ENCODE results near the gene GAA.

GRCh38 chr17:79915995-79916566, 76.8 kb upstream of the CBX4 start:
- RAMPAGE, long total RNA: no peak
- RRBS: no CpG with 5 or more reads among the region's 20 CpGs

GRCh38 chr17:79940173-79941230, 95.2 kb downstream of the TBC1D16 start:
- RAMPAGE, long total RNA: no peak
- RRBS: 91% methylated on average over 9 of the region's 49 CpGs

DNA sequence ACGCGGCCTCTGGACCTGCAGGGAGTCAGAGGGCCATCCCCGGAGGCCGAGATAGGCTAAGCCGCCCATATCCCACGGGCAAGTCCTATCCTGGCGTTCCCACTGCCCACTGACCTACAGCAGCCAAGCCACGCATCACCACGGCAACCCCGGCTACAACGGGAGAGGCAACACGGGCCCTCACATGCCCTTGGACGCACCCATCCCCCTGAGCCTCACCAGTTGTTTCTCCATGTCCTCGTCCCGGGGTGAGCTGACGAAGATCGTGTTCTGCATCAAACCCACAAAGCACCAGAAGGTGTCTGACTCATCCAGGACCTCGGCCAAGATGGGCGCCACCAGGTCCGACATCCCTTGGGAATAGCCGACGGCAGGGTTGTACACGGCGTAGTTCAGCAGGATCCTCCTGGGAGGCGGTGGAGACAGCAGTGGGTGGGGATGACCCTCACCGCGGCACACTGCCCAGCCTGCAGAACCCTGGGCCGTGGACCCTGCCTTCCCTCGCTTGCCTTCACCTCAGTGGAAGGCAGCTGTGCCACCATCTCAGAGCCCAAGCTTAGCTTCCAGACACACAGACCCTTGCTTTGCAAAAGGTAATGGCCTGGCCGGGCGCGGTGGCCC, 88.1 kb downstream of the TBC1D16 start:
- RAMPAGE, long total RNA: no peak
- RRBS: 91% methylated on average over 5 of the region's 32 CpGs

GRCh38 chr17:79985837-79986593, 49.7 kb downstream of the TBC1D16 start:
- RAMPAGE, long total RNA: no peak
- RRBS: no CpG with 5 or more reads among the region's 23 CpGs

DNA sequence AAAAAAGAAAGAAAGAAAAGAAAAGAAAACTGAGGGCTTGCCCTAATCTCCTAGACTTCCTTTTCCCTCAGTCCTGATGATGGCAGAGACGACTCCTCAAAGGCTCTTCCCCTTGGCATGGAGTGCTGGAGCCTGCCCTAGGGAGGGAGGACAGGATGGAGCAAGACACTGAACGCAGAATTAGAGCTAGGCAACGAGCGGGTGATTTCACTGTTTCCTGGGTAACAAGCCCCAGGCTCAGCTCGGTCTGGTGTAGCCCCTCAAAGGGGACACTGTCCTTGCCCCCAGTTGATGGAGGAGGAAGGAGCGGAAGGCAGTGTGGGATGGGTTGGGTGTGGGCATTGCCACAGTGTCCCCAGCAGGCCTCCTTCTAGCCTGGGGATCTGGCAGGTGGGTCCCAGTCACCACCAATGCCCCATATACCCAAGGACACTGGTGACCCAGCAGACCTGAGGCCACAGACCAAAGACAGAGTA, 31.5 kb upstream of the GAA start:
- RAMPAGE, long total RNA: no peak
- RRBS: no CpG with 5 or more reads among the region's 6 CpGs

DNA sequence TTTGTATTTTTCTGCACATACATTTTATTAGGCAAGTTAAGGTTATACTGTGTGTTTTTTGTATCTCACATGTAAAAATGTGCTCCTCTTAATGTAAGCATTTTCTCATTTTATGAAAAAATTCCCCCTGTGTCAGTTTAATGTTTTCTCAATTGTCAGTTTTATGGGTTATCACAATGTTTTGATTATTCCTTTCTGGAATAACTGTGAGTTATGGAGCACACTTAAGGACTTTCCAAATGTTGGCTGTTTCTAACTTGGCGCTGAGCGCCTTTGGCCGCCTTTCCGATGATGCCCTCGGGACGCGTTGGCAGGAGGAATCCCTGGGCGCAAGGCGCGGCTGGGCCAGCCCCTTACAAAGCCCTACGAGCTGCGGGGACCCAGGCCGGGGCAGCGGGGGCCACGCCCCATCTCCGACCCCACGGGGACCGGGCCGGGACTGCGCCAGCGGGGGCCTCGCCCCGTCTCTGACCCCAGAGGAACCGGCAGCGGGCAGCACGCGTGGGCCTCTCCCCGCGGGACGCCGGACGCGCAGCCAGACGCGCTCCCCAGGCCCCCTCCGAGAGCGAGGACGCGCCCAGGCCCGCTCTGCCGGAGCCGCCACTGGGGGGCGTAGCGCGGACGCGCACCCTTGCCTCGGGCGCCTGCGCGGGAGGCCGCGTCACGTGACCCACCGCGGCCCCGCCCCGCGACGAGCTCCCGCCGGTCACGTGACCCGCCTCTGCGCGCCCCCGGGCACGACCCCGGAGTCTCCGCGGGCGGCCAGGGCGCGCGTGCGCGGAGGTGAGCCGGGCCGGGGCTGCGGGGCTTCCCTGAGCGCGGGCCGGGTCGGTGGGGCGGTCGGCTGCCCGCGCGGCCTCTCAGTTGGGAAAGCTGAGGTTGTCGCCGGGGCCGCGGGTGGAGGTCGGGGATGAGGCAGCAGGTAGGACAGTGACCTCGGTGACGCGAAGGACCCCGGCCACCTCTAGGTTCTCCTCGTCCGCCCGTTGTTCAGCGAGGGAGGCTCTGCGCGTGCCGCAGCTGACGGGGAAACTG, at the start of gene GAA:
Gene GAA (plus strand): TSS at position 739 of the 1,035 bp plus-strand sequence.
- RAMPAGE, long total RNA: start-site peak on the plus strand centred at position 749 of the sequence, 51 bp wide, 306 and 935 reads in 2 replicates
- RRBS: under 1% methylated on average over 55 of the region's 106 CpGs

DNA sequence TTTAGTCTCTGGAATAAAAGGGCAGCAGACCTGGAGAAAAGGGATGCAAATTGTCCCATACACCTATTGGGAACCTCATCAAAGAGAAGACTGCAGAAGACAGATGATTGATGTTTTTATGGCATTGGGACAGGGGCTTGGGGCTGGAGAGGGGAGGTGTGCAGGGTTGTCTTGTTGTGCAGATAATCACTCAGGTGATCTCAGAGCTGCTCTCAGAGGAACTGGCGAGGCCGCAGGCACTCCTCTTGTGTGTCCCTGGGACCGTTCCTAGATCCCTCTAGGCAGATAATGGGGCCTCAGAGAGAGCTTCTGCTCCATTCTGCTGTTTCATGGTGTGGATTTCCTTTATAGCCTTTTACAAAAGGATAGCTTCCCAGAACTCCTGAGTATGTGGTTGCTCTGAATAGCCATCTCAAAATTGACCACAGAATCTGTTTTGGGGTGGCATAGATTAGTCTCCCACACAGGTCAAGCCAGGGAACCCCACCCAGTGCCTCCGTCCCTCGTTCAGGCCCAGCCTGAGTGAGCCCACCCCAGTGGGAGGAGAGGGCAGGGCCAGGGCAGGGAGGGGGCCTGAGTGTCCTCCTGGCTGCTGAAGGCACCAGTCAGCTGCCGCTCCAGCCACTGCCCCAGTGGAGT, 1.7 kb downstream of the RNF213 start:
- RAMPAGE, long total RNA: no peak
- RRBS: no CpG with 5 or more reads among the region's 6 CpGs

- RAMPAGE, long total RNA: no peak
- RRBS: no CpG with 5 or more reads among the region's 20 CpGs
Measured at GRCh38 chr17:80385932-80386651, 28.9 kb upstream of the ENDOV start.

DNA sequence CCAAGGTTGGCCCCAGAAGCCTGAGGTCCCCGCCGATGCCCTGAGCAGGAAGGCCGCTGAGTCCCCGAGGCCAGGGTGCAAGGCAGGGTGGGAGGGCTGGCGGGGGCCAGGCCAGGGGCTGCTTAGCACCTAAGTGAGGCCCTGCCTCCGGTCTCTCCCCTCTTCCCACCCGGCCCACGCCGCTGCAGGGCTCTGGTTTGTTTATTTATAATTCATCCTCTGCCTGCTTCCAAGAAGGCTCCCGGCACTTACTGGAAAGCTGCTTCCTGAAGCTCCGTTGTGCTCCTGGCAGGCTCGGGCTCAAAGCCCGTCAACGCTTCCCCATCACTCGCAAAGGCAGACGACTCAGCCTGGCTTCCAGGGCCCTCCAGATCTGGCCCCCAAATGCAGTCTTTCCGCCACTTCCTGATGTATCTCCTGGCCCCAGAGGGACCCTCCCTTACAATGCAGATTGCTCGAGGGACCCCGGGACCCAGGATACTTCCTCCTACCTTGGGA, 26.1 kb downstream of the NPTX1 start:
- RAMPAGE, long total RNA: no peak
- RRBS: 11% methylated on average over 5 of the region's 19 CpGs

DNA sequence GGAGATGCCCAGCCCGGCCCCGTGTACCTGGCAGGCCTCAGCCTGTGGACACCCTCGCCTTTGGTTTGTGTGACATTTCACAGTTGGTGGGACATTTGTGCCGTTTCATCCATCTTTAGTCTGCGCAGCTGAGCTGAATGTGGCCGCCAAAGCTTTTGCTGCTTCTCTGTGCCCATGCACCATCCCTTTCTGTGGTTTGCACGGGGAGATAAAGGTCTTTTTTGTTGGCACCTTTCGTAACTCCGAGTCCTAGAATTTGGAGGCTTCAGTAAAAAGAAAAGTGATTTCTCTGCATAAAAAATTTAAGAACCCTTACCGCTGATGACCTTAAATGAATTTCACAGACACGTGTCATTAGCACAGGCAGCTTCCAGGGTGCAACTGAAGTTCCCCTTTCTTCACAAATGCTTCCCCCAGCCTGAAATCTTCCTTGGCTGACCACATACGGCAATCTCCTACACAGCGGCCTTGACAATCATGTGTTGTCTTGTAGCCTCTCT, 193.6 kb downstream of the RPTOR start:
- RAMPAGE, long total RNA: no peak
- RRBS: no CpG with 5 or more reads among the region's 13 CpGs

DNA sequence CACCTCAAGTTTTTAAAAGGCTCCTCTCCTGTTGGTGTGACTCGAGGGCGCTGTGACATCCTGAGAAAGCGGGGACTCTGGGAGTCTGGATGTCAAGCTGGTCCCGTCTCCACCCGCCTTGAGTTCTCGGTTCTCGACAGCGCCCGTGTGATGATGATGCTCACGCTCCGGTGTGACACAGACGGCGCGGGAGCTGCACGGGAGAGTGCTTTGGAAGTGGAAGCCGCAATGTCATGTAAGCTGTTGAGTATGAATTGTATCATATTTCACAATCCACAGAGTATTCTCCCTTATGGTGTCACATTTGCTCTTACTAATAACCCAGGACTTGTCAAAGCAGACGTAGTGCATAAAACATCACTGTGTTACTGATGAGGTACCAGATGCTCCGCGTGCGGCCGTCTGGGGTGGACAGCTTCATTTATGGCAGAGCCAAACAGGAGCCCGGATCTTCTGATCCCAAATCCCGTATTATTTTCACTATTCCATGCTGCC, 217.5 kb upstream of the CHMP6 start:
- RAMPAGE, long total RNA: no peak
- RRBS: no CpG with 5 or more reads among the region's 23 CpGs

GRCh38 chr17:80789303-80789986, 202.2 kb upstream of the CHMP6 start:
- RAMPAGE, long total RNA: no peak
- RRBS: no CpG with 5 or more reads among the region's 9 CpGs

DNA sequence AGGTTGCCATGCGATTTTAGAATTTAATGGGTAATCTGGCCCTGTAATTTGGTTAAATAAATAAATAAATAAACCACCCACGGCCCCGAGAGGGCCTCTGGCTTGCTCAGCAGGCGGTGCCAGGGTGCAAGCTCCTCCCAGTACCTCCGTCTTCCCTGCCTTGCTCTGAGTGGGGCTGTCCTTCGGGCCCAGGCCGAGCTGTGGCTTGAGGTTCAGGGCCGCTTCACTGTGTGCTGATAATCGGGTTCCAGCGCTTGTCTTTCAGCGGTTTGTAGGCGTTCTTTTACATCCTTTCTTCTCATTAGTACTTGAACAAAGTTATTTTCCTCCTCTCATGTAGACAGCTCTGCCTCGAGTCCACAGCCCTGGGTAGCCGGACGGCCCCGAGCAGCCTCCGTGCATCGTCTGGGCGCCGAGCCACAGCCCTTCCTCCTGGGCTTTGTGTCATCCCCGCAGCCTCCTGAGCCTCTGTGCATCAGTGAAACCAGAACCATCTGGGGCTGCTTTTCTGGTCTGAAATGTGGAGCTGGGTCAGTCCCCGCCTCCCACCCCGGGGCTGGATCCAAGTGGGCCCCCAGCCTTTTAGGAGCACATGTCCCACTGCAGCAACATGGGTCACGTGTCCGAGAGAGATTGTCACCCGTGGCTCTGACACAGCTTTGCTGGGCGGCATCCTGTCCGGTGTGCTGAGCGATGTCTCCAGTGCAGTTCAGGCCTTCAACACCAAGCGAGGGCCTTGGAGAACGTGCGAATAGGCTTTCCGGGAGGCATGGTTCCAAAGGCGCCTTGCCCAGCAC, 157.4 kb upstream of the CHMP6 start:
- RAMPAGE, long total RNA: no peak
- RRBS: 96% methylated on average over 7 of the region's 34 CpGs

GRCh38 chr17:80870196-80870883, 121.3 kb upstream of the CHMP6 start:
- RAMPAGE, long total RNA: no peak
- RRBS: no CpG with 5 or more reads among the region's 13 CpGs

DNA sequence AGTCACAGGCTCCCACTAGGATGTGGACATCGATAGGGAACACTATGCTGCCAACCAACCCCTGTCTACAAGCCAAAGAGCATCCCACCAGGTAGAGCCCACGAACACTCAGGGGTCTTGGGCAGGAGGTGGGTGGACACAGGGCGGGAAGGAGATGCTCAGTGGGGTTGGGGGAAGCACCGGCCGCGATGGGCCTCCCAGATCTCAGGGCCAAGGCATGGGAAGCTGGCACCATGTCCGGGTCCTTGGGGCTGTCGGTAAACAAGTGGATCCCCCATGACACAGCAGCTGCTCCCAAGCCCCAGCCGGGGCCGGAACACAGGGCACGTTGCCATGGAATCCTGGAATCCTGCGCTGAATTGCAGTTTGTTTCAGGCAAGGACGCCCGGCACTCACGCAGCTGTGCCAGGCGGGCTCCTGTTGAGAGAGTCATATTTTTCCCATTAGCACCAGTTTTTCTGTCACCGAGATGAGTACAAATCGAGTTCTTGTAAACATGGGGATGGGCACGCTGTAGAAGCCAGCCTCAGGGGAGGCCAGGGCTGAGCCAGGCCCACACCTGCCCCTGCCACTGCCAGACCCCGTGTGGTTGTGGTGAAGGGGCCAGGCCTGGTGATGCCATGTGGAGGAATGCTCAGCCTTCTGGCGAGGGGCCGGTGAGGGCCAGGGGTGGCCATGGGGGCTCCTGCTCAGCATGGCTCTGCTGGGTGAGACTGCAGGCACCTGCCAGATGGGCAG, 22.9 kb upstream of the CHMP6 start:
- RAMPAGE, long total RNA: no peak
- RRBS: 39% methylated on average over 11 of the region's 22 CpGs

- RAMPAGE, long total RNA: no peak
- RRBS: 39% methylated on average over 8 of the region's 37 CpGs
Measured at GRCh38 chr17:81082715-81083710, 48.1 kb downstream of the BAIAP2 start.

DNA sequence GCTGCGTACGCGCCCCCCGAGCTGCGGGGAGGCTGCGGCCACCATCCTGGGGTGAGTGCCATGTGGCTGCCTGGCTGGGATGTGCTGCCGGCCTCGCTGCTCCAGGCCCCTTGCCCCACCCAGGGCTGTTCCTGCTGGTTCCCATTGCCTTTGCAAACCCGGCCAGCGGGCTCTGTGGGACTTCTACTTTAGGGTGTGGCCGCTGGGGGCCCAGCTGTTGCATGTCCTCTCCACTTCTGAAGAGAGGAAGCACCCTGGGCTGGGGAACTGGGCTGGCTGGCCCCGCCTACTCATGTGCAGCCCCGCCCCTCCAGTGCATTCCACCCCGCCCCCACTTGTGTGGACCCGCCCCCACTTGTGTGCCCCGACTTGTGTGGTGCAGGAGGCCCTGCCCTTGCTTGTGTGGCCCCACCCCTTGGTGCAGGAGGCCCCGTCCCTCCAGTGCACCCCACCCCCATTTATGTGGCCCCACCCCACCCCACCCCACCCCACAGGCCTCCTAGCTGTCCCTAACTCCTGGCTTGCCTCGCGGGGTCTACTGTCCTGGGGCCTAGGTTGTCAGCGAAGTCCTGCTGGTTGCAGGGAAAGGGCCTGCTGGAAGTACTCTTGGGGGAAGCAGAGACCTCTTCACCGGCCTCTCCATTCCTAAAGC, 55.9 kb downstream of the BAIAP2 start:
- RAMPAGE, long total RNA: no peak
- RRBS: 90% methylated on average over 4 of the region's 21 CpGs

DNA sequence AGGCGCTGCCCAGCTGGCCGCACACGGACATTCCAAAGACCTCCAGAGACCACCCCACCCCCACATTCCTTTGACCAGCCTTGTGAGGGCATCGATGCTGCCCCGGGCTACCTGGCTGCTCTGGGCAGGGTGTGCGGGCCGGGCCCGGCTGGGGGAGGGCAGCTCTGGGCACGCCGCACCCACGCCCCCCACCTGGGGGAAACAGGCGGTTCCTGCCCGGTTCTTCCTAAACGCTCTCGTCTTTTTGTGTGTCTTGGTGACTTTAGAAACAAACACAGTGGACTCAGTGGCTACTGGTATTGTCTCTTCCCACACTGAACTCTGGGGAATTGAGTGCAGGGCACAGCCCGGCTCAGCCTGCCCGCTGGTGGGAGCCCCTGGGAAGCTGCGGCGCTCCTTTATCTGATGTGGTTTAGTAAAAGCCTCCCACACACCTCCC, 55.5 kb upstream of the PVALEF start:
- RAMPAGE, long total RNA: no peak
- RRBS: 58% methylated on average over 7 of the region's 19 CpGs

GRCh38 chr17:81114318-81115158, 50.8 kb upstream of the PVALEF start:
- RAMPAGE, long total RNA: no peak
- RRBS: 74% methylated on average over 4 of the region's 24 CpGs

GRCh38 chr17:81164270-81164814, 965 bp upstream of the PVALEF start:
- RAMPAGE, long total RNA: no peak
- RRBS: no CpG with 5 or more reads among the region's 13 CpGs